Colon Carcinoma Metastatic in the Brain (tissue), 2 donors: ENCODE measurements around a stretch of chr2.

DNA sequence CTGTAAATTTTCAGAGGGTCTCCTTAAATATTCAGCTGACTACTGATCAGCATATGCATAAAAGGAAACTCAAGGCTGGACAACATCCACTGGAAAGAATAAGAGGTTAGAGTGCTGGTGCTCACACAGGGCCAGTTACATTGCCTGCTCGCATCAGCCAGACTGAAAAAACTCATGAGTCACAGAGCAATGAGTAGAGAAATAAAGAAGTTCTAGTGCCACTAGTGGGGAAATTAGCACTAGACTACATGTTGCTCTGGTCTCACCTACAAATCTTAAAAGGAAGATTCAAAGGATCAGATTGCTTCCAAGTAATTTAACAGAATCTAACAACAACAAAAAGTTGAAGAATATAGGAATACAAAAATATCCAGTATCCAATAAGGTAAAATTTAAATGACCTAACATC is 106.2 kb downstream of the PID1 start:
- PRO-cap, 2 experiments: no peak in any of the 2 experiments

- PRO-cap, 2 experiments: no peak in any of the 2 experiments
Measured at GRCh38 chr2:229335771-229336378, 64.8 kb upstream of the PID1 start.

DNA sequence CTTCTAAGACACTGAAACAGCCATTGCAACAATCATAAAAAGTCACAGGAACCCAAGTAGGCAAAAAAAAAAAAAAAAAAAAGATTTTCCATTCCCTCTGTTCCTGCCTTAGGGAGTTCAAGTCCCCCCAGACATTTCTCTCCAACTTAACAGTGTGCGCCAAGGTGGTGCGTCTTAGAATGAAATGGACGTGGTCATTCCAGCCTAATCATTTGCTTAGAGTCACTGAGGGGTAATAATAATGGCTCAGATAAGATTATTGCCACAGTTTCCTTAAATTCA is 171.7 kb downstream of the DNER start:
- PRO-cap, 2 experiments: no peak in any of the 2 experiments

DNA sequence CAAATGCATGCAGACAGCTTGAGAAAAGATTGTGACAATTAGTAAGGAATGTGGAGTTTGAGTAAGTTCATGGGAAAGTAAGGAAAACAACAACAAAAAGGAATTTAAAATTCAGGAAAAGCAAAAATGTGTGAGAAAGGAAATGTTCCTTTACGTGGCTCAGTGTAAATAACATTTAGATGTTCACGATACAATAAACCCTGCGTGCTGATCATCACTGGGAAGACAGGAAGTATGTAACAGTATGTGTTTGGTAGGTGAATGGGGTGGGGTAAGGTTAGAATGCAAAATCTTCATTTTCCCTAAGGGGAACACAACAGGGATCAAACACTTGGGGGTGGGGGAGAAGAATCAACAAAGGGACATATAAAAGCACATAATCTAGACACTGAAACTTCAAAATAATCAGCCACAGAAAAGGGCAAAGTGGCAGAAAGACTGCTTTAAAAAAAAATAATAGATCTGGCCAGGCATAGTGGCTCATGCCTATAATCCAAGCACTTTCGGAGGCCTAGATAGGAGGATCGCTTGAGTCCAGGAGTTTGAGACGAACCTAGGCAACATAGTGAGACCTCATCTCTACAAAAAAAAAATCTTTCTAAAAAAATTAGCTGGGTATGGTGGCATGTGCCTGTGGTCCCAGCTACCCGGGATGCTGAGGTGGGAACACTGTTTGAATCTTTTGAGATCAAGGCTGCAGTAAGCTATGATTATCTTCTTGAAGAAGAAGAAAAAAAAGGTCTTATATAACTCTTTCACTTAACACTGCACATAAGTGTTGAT is 72.5 kb downstream of the TRIP12 start:
- PRO-cap, 2 experiments: no peak in any of the 2 experiments

DNA sequence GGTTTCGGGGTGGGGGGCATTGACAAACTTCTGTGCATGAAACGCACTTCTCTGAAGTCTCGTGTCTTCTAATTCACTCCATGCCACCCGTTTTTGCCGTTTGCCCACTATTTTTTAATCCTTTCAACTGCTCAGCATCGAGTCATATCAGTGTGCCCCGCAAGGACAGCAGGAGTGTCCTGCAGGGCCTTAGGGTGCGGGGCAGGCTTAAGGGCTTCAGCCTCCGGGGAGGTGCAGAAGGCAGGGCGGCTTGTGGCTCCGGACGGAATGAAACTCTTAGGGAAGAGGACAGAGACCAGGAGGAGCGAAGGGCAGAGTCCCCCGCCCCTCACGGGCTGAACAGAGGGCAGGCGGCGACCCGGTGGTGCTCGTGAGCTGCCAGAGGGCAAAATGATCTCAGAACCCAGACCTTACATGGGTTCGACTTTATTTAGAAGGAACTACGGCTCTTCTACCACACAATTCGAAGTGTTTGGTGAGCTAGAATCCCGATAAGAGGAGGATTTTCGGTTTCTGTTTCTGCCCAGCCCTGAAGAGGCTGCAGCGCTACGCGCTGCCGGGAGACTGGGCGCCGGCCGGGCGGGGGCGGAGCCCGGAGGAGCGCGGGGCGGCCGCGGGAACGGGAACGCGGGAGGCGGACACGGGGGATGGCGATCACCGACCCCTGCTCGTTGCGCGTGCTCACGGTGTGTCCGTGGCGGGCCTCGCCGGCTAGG is 4.4 kb upstream of the SP100 start:
- PRO-cap, 2 experiments: peak in 1 of 2 experiments; most common plus-strand start position 559 of the sequence (in 1); most common minus-strand start position 269 of the sequence (in 1)

DNA sequence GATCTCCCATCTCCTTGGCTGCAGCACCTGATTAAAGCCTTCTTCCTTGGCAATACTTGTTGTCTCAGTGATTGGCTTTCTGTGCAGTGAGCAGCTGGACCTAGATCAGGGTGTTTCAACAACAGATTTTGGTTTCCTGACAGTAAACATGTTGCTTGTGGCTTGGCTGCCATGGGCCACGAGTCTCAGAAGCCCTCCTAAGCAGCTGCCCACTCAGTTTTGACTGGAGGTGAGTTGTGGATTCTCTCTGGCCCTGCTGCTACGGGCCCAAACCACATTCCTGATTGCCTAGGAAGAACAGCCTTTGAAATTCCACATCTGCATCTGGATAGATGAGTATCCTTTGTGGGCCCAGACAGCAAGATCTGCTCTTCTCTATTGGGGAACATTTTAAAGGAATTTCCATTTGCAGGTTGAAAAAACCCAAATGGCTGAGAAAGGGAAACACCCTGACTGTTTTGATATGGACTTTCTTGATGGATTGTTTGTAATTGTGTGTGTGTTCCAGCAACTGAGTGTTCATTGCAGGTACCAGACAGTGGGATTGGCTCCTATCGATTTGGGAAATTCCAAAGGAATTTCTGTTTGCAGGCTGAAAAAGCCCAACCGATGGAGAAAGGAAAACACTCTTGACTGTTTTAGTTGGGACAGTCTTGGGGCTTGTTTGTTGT is 105.7 kb downstream of the SP100 start:
- PRO-cap, 2 experiments: no peak in any of the 2 experiments

DNA sequence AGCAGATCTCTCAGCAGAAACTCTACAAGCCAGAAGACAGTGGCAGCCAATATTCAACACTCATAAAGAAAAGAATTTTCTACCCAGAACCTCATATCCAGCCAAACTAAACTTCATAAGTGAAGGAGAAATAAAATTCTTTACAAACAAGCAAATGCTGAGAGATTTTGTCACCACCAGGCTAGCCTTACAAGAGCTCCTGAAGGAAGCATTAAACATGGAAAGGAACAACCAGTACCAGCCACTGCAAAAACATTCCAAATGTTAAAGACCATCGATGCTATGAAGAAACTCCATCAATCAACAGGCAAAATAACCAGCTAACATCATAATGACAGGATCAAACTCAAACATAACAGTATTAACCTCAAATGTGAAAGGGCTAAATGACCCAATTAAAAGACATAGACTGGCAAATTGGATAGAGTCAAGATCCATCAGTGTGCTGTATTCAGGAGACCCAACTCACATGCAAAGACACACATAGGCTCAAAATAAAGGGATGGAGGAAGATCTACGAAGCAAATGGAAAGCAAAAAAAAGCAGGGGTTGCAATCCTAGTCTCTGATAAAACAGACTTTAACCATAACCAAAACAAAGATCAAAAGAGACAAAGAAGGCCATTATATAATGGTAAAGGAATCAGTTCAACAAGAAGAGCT is 111.3 kb downstream of the SP100 start:
- PRO-cap, 2 experiments: no peak in any of the 2 experiments

DNA sequence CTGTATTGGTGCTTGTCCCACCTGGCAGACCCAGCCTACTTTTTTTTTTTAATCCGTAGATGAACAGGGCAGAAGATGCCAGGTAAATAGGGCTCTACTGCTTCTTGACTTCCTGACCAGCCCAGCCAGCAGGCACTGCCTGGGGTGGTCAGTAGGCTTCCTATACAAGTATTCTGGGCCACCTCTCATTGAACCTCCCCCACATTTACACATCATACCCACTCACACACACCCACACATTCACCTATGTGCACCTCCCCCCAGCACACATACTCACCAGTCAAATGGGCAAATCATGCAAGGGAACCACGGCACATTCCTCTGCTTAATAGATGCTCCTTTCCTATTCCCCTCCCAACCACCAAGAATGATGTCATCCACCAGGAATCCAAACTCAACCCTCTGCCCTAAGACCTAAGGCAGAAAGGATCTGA is 21.8 kb upstream of the CAB39 start:
- PRO-cap, 2 experiments: no peak in any of the 2 experiments

- PRO-cap, 2 experiments: no peak in any of the 2 experiments
Measured at GRCh38 chr2:230793711-230794523, 70.8 kb upstream of the ITM2C start.

DNA sequence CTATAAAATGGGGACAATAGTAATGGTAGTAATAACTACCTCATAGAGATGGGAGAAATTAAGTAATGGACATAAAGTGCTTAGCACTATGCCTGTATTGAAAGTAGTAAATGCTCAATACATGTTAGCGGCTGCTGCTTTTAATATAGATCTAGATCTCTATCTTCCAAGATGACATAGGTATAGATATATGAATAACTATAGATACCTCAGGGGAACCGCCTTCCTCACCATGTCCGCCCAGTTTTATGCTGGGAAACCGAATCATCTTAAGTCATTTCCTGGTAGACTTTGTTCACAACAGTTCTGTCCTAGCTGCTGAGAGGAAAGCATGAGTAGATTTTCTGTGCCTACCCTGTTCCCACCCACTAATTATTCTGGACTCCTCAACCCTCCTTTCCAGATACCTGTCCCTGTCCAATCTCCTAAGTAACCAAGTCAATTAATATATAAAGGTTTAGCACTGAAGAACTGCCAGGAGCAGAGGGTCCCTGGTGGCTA is 21.6 kb upstream of the ITM2C start:
- PRO-cap, 2 experiments: no peak in any of the 2 experiments

DNA sequence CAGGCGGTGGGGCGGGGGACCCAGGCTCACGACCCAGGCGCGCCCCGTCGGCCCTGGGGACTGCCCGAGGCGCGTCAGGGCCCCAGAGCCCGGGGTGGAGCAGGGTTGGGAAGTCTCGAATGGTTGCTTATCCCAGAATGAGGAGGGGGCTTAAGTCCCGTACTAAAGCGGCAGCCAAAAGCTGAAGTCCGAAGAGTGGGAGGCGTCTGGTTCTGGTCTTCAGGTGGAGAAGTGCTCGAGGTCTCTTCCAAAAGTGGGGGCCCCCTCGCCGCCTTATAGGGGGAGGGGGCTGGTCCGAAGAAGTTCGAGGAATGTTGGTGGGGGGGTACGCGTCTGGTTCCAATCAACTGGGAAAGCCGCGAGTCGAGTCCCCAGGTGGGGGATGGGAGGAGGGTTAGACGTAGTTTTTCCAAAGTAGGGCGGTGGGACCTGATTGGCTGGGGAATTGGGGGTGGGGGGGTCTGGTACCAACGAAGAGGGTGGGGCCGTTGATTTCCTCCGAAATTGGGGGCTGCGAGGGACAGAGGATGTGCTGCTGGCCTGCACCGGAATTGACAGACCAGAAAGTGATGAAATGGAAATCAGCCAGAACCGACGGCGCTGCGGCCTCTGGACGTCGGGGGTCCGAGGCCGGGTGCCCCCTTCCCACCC is 547 bp downstream of the ITM2C start:
- PRO-cap, 2 experiments: no peak in any of the 2 experiments

- PRO-cap, 2 experiments: no peak in any of the 2 experiments
Measured at GRCh38 chr2:230867882-230868513, 3.3 kb downstream of the ITM2C start.

DNA sequence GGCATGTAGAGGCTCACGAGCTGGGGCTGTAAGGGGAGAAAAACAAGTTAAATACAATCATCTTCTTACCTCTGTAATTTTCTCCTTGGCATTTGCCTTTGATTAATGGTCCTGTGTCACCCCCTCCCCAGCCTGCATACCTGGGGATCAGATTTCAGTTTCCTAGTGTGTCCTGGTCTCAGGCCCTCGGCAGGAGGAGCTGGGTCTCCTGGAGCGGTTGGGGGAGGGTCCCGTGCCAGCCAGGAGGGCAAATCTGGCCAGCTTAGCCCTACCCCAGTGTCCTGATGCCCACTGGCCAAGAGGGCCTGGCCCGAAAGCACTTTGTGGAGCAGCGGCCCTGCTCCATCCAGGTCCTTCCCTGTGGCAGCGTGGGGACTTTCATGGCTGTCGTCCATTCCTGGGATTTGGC is 3.8 kb downstream of the ITM2C start:
- PRO-cap, 2 experiments: no peak in any of the 2 experiments

DNA sequence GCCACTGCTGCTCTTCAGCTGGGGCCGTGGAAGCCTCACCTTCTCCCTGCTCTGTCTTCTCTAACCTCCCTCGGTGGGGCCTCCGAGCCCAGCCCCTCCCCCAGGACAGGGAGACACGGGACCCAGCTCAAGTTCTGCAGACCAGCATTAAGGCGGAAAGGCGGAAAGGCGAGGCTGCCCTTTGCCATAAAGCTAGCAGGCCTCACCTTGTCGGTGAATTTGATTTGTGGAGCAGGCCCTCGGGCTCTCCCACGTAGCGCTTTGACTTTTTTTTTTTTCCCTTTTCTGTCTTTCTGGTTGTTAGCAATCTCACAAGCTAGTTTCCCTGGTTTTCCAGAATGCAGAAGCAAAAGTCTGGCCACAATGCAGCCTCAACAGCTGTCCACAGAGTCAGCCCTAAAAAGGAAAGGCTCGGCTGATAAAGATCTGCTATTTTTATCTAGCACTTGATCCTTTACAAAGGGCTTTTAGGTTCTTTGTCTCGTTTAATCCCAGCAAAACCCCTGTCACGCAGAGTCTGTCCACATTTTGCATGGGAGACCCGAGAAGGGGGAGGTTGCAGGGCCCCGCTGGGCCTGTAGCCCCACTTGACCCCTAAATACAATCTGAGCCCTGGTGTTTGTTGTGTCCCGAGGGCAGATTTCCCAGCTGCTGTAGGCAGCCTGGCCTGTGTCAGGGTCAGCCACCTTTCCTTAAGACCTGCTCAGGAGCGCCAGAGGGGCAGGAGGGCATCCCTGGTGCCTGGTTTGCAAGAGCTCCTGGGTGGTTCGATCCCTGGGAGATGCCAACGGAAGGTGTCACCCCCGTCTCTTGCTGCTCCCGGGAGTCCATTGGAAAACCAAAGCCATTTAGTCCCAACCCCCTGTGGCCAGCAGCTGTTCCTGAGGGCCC is 6.1 kb downstream of the ITM2C start:
- PRO-cap, 2 experiments: no peak in any of the 2 experiments

DNA sequence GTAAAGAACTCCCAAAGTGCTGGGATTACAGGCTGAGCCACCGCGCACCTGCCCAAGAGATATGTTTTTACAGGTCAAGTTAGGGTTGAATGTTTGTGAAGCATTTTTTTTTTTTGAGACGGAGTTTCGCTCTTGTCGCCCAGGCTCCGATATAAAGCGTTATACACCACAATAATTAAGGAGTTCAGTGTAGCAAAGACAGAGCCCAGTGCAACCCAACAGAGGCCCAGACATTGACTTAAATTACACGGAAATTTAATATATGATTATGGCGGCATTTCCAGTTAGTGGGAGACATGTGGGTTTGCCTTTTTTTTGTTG is 15.3 kb downstream of the ITM2C start:
- PRO-cap, 2 experiments: no peak in any of the 2 experiments

DNA sequence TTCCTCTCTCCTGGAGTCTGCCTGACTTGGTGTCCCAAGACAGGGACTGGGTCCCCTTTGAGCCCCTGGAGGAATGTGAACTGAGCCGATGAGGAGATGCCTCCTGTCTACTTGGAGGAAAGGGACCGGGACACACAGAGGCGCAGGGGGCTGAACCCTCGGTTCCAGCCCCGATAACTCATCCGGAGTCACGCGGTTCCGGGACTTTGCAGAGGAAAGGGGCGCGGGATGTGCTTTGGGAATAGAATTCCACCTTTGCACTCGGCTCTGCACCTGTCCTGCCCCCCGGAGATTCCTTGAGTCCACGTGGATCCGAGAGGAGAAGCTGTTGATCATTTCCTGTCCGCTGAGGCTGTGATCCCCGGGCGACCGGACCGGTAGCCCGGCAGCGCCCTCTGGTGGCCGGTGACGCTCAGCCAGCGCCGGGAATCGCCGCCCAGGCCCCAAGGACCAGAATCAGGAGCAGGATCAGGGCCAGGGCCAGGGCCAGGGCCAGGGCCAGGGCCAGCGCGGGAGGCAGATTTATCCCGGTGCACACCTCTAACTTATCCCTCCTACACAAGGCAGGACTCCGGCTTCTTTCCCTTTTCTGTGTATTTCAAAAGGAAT is 8.8 kb upstream of the SPATA3 start:
- PRO-cap, 2 experiments: peak in 1 of 2 experiments; most common minus-strand start position 348 of the sequence (in 1)

DNA sequence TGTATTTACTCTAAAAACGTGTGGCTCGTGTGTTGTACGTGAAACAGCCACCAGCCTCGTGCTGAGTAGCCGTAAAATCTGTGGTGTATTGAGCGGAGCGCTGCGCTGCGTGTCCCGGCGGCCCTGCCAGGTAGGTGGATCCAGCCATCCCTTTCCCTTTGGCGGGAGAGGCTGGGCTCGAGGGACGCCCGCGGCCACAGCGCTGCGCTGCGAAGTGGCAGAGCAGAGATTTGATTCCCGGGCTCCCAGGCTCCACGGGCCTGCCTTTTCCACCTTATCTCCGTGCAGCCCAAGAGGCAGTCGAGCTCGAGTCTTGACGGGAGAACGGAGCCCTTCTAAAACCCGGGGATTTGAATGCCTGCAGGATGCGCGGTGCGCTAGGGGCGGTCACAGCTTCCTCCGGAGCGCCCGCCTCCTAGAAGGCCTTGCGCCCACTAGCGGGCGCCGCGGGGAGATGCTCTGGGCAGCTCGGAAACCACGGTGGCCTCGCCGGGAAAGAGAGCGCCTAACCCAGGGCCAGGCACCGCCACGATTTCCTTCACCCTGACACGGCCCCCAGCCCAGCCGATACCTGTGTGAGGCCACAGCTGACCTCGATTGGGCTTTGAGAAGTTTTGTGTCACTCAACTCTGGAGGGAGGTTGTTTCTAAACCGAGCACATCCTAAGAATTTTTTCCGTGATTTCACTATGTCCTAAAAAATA is 3.9 kb upstream of the PSMD1 start:
- PRO-cap, 2 experiments: peak in 1 of 2 experiments; most common plus-strand start position 471 of the sequence (in 1); most common minus-strand start position 352 of the sequence (in 1)

DNA sequence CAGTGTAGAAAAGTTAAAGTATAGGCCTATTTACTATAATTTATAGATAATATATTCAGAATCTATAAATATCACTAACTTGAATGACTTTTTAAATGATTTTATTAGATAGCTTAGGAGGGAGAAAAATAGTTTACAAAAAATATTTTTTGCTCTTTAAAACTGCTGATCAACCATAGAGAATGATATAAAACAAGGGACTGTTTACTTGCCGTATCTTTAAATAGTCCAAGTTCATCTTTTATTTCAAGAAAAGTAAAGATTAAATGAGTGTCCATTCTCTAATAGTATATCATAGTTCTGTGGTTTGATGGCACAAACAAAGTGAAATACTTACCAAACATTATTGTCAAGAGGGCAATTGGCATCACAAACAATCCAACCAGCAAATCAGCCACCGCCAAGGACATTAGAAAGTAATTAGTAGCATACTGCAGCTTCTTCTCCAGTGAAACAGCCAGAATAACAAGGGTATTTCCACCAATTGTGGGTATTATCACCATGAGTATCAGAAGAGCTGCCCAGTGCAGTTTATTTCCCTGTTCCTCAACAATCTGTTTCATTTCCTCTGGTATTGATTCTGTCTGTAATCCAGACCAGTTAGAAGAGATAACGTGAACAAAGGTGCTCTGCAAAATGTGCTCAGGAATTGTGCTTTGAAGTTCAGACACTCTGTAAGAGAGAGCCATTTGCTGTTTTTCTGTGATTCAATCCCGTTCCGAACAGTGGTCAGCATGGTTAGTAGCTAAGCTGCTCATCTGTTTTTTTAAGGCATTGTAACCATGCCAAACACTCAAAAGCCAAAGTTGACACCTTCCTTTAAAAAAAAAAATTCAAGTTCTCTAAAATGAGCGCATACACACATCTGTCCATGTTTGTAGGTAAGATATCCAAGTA is 1.5 kb downstream of the HTR2B start:
- PRO-cap, 2 experiments: no peak in any of the 2 experiments

GRCh38 chr2:231159318-231160147 is 34.7 kb upstream of the HTR2B start:
- PRO-cap, 2 experiments: no peak in any of the 2 experiments

GRCh38 chr2:231396118-231396333 is 516 bp downstream of the B3GNT7 start:
- PRO-cap, 2 experiments: no peak in any of the 2 experiments